Thoracic aorta endothelial cell (primary cell): ENCODE results near the gene HTR3E.

DNA sequence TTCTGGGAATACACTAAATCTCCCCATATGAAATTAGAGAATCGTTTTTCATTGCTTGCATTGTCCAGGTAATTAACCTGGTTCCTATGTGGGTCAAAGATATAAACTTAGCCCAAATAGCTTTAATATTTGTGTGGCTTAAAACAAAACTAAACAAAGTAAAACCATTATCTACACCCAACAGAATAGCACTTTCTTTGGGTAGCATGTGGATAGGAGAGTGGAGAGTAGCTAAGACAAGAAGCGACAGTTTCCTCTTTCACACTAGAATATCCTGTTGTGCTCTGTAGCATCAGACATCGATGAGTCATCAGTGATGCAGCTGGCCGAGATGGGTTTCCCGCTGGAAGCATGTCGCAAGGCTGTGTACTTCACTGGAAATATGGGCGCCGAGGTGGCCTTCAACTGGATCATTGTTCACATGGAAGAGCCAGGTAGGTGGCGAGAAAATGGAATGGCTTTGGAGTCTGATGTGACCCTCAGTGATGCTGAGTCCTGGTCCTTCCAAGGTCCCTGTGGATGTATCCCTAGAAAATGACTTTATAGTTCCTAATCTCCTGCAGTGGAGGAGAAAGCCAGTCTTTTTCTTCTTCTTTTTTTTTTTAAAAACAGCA is 108.1 kb downstream of the USP13 start:
- CAGE, long polyA plus RNA: no peak

DNA sequence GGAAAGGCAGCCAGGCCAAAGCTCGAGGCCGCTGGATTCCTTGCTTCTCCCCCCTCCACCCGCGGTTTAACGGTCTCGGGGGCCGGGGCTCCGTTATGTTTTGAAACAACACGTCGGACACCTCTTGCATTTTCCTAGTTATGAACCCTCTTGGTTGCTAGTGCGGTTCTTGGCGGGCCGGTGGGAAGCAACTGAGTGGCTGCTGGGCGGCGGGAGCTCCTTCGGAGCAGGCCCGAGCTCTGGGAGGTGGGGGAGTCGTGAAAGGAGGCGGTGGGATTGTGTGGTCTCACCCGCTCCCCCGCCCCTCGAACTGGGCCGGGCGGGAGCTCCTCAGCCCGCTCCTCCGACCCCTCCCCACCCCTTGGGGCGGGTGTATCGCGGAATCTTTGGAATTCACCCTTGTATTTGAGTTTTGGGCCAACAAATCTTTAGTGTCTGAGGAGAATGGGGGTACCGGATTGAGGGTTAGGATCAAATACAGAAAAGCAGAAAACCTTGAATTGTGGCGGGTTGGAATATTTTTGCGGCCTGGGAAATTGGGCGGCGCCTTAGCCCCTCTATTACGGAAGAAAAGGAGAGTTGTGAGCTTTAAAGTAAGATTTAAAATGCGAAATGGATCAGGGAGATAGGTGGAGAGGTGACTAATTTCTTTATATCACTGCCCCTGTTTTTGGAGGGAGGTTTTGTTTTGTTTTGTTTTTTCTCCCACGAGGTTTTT is 518 bp downstream of the FXR1 start:
- CAGE, long polyA plus RNA: no peak

DNA sequence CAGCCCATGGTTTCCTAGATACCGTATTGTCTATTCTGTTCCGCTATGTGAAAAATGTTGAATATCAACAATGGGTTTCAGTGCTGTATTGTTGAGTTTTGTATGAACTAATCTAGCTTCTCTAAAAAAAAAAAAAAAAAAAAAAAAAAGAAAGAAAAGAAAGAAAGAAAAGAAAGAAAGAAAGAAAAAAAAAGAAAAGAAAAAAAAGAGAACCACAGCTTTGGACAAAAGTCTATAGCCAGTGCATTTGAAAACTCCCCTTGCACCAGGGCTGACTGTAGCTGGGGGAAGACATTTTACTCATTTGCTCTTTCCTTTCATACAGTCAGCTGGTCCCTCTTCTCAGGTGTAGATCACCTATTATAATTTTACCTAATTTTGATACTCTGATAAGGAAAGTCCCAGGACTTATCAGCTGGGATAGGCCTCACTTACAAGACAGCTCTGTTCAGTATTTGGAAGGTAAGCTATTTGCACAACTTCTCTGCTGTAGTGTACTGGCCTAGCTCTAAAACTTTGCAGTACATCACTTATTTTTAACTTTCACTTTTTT is 101.4 kb upstream of the SOX2 start:
- CAGE, long polyA plus RNA: no peak

DNA sequence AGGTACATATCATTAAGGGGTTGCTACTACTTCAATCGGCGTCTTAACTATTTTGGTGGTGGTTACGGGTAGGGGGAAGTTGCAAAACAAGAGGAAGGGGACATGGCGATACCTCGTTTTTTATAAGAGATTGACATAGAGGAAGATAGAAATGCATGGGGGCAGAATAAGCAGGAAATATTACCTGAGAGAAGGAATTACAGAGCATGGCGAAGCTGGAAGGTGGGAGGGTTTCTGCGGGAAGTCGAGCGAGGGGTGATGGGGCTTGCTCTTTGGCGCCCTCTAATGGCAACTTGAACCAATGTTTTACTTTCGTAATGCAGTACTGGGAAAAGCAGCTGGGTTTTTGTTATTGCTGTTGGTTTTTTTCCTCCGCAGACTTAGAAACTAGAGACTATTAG is 11.4 kb upstream of the SOX2 start:
- CAGE, long polyA plus RNA: no peak

DNA sequence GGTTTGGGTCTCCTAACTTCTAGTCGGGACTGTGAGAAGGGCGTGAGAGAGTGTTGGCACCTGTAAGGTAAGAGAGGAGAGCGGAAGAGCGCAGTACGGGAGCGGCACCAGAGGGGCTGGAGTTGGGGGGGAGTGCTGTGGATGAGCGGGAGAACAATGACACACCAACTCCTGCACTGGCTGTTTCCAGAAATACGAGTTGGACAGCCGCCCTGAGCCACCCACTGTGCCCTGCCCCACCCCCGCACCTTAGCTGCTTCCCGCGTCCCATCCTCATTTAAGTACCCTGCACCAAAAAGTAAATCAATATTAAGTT is 468 bp upstream of the SOX2 start:
- CAGE, long polyA plus RNA: no peak

DNA sequence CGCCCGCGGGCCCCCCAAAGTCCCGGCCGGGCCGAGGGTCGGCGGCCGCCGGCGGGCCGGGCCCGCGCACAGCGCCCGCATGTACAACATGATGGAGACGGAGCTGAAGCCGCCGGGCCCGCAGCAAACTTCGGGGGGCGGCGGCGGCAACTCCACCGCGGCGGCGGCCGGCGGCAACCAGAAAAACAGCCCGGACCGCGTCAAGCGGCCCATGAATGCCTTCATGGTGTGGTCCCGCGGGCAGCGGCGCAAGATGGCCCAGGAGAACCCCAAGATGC is 496 bp downstream of the SOX2 start:
- CAGE, long polyA plus RNA: no peak

GRCh38 chr3:182873790-182874174 is 80.5 kb downstream of the ATP11B start:
- CAGE, long polyA plus RNA: no peak

DNA sequence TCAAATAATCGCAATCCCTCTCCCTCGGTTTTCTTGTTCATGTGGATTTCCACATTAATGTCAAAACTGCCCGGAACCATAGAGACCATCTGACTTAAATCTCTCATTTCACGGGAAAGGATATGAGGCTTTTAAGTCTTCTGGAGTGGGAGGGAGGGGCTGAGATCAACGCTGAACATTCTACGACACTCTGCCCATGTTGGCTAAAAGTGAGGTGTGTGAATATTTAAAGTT is 9.4 kb downstream of the LAMP3 start:
- CAGE, long polyA plus RNA: no peak

DNA sequence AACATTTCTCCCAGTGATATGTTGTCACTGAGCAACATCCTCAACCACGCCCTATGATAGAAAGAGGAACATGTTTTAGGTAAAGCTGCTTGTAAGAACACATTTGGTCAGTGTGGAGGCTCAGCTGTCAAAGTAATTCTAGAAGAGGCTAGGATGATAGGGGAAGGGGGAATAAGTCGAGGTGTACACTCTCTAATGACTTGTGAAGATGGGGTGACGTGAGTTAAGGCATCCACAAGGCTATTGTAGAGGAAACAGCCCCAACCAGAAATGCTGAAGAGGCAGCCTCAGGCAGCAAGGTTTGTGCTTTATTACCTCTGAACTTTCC is 42.6 kb upstream of the B3GNT5 start:
- CAGE, long polyA plus RNA: no peak

DNA sequence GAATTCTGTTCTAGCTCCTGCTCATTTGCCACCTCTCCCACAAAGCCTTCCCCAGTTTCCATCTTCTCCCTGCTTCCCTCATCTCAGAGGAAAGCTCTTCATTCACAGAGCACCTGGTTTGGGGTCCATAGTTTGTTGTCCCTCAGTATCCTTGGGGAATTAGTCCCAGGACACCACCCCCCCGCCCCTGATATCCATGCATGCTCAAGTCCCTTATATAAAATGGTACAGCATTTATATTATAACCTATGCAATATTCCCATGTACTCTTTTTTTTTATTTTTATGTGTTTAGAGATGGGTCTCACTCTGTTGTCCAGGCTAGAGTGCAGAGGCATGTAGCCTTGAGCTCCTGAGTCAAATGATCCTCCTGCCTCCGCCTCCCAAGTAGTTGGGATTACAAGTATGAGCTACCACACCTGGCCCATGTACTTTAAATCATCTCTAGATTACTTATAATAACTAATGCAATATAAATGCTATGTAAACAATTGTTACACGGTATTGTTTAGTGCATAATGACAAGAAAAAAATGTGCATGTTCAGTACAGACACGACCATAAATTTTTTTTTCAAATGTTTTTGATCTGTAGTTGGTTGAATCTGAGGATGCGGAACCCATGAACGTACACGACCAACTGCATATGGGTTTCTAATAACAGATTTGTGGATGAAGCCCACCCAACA is 5.6 kb downstream of the B3GNT5 start:
- CAGE, long polyA plus RNA: no peak

- CAGE, long polyA plus RNA: no peak
These were observed 16.7 kb downstream of the B3GNT5 start for GRCh38 chr3:183269358-183270469.

GRCh38 chr3:183315535-183316260 is 62.6 kb downstream of the B3GNT5 start:
- CAGE, long polyA plus RNA: no peak

GRCh38 chr3:183349305-183349842 is 79.0 kb downstream of the MCF2L2 start:
- CAGE, long polyA plus RNA: no peak

DNA sequence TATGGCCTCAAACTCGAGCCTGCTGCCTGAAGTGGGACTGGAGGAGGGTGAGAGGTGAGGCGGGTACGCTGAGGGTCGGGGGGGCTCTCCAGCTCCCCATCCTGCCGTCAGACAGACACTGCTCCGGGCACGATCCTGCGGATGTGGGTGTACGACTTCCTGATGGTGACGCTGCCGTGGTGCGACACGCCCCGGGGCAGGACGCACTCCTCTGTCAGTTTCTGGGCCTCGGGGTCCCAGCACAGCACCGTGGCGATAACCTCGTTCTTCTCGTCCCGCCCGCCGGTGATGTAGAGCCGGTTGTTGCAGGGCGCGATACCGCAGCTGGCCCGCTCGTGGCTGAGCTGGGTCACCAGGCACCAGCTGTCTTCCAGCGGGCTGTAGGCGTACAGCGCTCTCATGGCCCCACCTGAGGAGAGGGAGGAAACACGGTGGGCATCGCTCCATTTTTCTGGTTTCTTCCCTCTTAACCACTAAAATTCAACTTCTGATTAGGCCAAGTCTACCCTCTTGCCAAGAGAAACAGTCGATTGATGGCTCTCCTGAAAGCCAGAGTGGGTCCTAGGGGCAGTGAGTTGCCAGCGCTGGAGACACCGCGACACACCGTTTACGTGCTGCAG is 63.5 kb upstream of the MCF2L2 start:
- CAGE, long polyA plus RNA: no peak

GRCh38 chr3:183536211-183536894 is 19.2 kb downstream of the KLHL6 start:
- CAGE, long polyA plus RNA: no peak

GRCh38 chr3:183553670-183554287 is 1.7 kb downstream of the KLHL6 start:
- CAGE, long polyA plus RNA: no peak

GRCh38 chr3:183654725-183655300 is 19.4 kb downstream of the KLHL24 start:
- CAGE, long polyA plus RNA: no peak

- CAGE, long polyA plus RNA: no peak
These were observed 4.6 kb downstream of the PARL start for GRCh38 chr3:183880152-183880469.

GRCh38 chr3:184096721-184097182 is at the start of gene HTR3E:
Gene HTR3E, plus strand, starts transcription at chr3:184097064.
- CAGE, long polyA plus RNA: no peak

GRCh38 chr3:184137610-184138329 is 2.6 kb downstream of the EIF2B5 start:
- CAGE, long polyA plus RNA: no peak